Thoracic aorta (tissue), 1 donor: ENCODE measurements around a stretch of chr11.

DNA sequence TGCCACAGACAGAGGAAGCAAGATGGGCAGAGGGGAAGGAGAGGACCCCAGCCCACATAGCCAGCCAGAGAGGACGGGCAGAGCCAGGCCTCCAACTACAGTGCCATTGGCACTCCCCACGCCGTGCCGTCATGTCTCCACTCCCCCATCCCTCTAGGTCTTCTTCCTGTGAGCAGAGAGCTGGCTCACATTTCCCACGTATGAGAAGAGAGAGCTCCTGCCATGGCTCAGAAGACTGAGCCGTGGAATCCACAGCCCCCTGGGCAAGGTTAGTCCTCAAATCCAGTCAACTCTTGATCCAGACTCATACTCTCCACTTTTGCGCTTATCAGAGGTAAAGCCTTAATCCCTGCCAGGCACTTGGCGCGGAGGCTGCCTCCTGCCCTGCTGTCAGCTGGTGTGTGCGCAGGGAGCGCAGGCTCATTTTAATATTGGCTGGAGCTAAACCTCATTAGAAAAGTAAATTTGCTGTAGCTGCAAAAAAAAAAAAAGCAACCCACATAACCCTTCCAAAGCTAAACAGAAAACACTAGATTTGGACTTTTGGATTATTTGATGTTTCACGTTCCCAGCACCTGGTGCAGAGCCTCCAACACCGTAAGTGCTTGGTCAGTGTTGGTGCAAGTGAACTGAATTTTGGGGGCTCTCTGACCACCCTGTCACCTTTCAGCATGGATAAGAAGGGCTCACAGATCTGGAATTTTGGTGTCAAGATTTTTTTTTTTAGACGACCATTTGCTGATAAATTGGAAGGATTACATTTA lies 4.6 kb downstream of the B3GAT1 start:
- RAMPAGE, long total RNA, result no peak

- RAMPAGE, long total RNA, result no peak
Observed at GRCh38 chr11:134517672-134518190, 105.7 kb upstream of the B3GAT1 start.